Thoracic aorta endothelial cell (primary cell): ENCODE data around the genes PI4KA and RIMBP3B.

DNA sequence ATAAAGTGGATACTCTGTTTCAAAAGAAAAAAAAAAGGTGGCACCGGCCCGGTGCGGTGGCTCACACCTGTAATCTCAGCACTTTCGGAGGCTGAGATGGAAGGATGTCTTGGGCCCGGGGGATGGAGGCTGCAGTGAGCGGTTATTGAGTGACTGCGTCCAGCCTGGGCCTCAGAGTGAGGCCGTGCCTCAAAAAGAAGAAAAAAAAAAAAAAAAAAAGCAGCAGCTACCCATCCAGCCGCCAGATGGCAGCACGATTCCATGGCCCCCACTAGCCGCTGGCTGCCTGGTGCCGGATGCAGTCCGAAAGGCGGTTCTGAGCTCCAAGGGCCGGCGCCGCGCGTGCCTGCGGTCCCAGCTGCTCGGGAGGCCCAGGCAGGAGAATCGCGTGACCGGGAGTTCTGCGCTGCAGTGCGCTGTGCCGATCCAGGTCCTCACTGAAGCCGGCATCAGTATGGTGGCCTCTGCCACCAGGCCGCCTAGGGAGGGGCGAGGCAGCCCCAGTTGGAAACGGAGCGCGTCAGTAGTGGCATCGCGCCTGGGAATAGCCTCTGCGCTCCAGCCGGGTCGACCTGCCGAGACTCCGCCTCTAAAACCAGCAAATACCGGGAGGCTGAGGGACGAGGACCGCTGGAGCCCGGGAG is 19.4 kb downstream of the SCARF2 start:
- CAGE, long polyA plus RNA = no peak

GRCh38 chr22:20436165-20436778 is 1.4 kb downstream of the SCARF2 start:
- CAGE, long polyA plus RNA = no peak

- CAGE, long polyA plus RNA = no peak
Measured at GRCh38 chr22:20522996-20523882, 15.8 kb downstream of the MED15 start.

DNA sequence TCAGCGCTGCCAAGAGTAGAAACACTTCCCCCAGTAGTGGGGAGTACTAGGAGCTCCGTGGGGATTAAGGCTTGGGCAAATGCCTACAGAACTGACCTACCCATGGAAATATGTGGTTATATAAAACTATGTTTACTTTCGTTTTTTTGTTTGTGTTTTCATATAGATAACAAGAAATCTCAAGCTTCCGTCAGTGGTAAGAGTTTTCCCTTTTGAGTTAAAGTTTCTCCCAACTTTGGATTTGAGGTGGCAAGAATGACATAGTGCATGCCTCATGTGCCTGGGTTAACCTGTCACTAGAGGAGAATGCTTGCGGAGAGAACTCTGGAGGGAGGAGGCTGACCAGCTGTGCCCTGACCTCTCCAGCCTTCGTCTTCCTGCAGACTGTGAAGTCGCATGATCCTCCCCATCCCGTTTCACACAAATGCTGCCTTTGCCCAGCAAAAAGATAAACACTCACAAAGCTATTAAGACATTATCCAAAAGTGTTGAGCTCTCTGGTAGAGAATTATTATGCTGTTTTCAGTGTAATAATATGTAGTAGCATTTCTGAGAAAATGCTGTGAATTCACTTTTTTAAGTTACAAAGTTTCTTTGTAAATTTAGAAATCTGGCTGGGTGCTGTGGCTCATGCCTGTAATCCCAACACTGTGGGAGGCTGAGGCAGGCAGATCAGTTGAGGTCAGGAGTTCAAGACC is 45.7 kb downstream of the MED15 start:
- CAGE, long polyA plus RNA = no peak

DNA sequence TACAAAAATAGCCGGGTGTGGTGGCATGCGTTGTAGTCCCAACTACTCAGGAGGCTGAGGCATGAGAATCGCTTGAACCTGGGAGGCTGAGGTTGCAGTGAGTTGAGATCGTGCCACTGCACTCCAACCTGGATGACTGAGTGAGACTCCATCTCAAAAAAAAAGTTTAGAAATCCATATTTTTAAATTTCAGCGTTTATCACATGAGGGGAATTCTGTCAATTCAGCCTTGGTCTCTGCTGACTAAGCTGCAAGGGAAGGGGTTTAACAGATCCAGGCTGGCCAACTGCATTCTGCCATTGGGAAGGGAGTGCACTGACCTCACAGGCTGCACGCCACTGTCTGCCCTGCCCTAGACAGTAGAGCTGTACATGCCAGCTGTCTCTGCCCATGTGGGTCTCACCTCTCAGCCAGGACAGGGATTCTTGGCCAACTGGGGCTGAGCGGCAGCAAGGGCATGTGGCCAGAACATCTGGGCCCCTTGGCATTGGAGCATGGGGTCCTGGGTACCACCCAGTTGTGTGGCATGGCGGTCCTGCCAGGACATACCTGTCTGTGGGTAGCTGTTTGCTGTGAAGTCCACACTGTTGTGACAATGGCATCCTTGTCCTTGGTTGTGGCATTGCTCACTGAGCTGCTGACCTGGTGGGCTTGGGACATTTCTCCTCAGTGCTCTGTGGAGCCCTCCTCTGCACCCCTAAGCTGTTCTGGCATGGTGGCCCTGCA is 46.5 kb downstream of the MED15 start:
- CAGE, long polyA plus RNA = no peak

DNA sequence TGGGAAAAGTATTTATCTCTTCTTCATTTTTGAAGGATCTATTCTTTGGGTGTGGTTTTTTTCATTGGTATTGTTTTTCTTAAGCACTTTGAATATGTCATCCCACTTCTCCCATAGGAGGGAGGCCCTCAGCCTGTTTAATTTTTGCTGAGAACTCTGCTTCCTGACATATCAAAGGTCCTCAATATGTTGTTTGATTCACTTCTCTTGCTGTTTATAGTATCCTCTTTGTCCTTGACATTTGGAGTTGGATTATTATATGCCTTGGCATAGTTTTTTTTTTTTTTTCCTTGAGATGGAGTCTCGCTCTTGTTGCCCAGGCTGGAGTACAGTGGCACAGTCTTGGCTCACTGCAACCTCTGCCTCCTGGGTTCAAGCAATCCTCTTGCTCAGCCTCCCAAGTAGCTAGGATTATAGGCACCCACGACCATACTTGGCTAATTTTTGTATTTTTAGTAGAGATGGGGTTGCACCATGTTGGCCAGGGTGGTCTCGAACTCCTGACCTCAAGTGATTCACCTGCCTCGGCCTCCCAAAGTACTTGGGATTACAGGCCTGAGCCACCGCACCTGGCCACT is 111.3 kb upstream of the SERPIND1 start:
- CAGE, long polyA plus RNA = no peak

GRCh38 chr22:20858195-20858939 is at the start of gene PI4KA:
TSS of gene PI4KA (minus strand) at chr22:20858811.
- CAGE, long polyA plus RNA = no peak

DNA sequence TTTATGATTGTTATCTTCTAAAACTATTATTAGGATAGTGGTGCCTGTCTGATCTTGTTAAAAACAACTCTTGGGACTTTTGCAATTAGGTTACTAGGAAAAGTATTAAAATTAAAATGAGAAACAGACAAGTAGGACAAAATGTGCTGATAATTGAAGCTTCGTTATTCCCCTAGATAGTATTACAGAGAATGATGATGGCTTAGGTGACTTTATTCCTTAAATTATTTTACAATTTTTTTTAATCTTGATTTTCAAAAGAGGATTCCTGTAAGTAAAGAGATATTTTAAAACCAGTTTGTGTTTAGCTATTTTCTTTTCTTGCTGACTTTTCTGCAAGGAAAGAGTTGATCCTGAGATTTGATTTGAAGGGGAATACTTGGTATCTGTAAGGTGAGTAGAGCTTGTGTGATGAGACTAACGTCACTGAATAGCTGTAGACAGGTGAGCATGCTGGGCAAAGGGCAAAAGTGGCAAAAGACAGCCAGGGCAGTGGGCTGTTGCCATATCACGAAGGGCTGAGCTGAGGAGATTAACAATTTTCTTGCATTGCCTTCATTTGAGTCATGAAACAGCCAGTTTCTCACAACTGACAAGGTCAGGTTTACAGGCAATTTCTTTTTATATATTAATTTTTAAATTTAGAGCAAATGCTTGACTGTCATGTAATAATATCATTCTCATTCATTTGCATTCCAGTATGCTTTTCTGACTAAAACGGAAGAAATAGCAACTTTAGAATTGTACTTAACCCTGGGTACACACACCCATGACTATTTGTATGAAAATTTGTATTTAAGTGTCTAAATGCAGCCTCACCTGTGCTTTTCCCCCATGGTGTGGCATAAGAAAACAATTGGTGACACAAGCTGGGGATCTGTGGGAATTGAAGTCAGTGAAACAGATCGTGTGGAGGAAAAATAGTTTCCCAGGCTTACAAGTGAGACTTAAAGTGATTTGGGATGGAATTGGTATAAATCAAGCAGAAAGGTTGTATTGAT is 21.1 kb downstream of the CRKL start:
- CAGE, long polyA plus RNA = no peak

DNA sequence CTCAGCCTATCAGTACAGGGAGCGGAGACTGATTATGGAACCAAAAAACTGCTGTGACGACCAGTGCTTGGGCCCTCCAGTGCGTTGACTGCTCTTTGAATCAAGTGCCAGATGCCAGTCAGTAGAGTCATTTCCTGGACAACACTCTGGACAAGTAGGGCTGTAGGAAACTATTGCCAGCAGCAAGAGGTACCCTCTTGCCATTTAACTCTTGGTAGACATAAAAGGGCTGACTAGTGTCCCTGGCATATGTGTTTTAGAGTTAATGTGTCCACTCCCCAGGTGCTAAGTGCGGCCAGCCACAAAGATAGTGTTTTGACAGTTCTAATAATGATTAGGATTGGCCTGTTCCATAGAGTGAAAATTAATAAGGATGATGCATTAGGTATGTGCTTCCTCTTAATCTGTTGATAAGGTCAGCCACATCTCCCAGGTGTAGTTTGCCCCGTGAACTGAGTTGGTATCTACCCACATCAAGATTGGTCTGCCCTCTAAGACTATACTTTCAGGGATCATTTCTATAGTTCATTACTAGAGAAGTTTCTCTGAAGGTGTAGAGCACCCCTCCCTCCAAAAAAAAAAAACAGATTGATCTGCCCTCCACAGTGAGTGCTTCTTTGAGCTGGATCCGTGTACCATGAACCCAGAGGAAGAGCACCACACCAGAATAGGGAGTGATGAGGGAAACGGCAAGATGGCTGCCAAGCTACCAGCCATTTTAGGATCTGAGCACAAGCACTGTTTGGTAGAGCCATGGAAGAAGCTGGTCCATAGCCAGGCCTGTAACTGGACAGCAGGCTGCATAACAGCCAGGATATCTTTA is 20.7 kb upstream of the AIFM3 start:
- CAGE, long polyA plus RNA = no peak

GRCh38 chr22:20948297-20949035 is 18.6 kb upstream of the AIFM3 start:
- CAGE, long polyA plus RNA = no peak

DNA sequence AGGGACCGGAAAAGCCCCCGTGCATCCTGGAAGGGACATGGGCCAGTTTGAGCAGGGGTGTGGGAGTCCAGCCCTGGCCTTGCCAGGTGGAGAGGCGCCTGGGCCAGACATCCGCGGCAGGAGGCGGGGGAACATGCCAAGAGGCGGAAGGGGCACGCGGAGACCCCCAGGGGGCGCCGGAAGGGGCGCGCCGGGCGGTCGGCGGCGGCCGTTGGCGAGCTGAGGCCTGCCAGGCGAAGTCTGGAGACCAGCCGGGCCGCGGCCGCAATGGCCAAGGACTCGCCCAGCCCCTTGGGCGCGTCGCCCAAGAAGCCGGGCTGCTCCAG is at the start of gene RIMBP3B:
Gene RIMBP3B (plus strand): TSS at position 160 of the 326 bp plus-strand sequence.
- CAGE, long polyA plus RNA = no peak

DNA sequence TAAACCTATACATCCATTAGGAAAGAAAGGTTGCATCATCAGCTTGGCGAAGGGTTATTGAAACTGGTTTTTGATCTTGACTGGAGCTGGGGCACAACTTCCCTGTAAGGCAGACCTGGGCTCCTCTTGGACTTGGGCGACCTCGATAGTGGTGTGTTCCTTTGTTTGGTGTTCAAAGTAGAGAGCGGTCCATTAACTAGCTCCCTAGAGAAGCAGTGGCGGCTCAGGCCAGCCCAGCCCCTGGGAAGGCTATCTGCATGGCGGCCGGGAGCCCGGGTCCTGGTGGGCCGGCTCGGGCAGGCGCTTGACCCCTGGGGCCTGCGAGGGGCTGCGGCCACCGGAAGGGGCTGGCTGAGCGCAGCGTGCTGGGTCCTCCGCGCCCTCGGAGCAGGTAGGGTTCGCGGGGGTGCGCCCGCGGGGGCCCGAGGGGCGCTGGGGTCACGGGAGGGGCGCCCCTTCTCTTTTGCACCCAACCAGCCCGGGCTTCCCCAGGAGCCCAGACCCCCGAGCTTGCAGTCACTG is 763 bp upstream of the HIC2 start:
- CAGE, long polyA plus RNA = no peak

DNA sequence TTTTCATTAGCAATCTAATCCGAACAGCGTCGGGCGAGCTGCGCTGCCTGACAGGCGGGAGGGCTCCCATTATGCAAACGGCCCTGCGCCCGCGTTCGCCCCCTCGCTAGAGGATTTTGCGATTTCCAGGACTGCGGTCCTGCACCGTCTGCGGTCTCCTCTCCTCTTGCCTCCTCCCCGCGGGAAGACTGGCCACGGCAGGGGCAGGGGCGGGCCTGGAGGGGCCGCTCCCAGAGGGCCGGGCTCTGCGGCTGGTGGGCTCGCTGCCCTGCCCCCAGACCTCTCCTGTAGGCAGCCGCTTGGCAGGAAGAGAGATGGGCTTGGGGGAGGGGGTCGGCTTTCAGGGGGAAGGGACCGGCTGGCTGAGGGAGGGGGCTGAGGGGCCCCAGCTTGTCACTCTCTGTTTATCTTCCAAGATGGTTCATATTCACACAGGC is 738 bp downstream of the HIC2 start:
- CAGE, long polyA plus RNA = no peak

DNA sequence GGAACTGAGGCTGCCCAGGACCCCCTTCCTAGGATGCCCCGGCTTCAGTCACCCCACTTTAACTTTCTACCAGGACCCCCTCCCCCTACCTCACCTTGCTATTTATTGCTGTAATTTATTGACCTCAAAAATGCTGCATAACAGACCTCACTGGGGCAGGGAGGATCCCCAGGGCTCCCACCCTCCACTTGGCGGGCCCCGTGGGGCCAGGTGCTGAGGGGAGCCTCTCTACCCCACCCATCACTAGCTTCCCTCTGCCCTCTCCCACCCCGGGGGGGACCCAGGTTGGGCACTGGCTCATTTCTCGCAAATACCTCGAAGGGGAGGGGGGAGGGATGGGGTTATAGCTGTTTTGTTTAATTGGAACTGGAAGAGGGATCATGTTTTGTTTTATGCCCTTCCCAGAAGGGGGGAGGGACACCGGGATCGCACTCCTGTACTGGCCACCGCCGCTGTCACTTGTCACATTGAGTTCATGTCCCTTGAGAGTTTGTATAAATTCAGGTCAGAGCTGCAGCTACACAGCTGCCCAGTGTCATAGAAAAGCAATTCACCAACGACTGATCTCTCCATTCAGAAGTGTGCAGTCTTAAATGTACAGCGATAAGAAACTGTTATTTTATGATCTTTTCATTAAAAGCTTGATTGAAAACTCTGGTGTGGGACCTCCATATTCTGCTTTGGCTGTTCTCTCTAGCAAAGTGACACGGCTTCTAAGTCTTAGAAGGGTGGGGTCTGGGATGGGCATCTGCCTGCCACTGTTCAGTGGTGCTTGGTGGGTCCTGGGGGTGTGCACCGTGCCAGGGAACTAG is 16.2 kb upstream of the TMEM191C start:
- CAGE, long polyA plus RNA = no peak

DNA sequence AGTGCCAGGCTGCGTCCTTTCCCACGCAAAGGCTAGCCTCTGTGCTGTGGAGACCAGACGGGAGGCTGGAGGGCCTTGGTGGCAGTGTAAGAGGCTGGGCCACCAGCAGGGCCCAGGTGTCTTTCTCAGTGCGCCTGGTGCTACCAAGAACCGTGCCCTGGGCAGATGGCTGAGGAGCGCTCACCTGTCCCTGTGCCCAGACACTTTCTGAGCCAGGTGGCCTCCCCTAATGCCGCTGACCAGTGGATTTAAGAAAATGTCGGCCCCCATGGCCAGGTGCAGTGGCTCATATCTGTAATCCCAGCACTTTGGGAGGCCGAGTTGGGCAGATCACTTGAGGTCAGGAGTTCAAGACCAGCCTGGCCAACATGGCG is 11.4 kb upstream of the TMEM191C start:
- CAGE, long polyA plus RNA = no peak

GRCh38 chr22:21467438-21467745 is 205 bp downstream of the TMEM191C start:
- CAGE, long polyA plus RNA = no peak

DNA sequence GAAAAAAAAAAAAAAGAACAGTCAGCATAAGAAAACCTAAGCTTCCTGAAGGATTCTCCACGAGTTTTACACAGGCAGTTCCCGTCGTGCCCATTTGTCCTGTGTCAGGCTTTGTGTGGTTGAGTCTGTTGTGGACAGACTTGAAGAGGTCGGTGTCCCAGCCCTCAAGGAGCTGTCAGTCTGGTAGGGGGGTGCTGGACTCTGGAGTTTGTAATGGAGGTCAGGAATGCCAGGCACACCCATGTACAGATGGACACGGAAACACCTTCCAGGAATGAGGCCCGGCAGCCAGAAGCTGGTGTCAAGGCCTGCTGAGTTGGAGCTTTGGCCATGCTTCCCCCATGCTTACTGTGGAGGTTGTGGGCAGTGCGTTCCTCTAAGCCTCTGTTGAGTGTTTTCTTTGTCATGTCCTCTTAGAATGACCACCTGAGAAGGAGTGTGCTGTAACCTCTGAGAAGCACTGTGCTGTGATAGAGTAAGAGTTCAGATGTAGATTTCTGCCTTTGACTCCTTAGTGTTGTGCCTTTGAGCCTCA is 10.9 kb downstream of the UBE2L3 start:
- CAGE, long polyA plus RNA = no peak

DNA sequence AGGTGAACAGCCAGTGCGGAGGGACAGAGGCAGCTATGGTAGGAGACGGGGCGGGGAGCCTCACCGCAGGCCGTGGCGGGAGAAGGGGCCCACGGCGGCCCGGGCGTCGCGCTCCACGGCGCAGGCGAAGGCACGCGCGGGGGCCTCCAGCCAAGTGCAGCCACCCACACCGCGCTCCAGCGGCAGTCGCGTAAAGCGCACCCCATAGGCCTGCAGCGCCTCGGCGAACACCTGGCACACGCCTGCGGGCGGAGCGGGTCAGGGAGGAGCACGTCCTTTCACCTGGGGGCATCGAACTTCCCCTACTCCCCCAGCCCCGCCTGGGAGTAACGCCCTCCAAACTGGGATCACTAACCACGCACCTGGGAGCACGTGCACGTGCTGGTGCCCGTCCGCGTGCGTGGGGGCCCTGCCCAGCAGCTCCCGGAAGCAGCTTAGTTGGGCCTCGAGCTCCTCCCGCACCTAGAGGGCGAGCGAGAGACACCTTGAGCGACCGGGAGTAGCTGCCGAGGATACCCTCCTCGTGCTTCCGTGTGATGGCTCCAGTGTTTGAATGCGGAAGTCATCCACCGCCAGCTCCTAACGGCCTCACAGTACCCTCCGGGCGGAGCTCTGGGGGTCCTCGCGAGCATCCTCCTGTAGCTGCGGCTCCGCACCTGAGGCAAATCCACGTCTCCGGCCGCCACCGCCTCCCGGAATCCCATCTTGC is 722 bp downstream of the YDJC start:
- CAGE, long polyA plus RNA = no peak

DNA sequence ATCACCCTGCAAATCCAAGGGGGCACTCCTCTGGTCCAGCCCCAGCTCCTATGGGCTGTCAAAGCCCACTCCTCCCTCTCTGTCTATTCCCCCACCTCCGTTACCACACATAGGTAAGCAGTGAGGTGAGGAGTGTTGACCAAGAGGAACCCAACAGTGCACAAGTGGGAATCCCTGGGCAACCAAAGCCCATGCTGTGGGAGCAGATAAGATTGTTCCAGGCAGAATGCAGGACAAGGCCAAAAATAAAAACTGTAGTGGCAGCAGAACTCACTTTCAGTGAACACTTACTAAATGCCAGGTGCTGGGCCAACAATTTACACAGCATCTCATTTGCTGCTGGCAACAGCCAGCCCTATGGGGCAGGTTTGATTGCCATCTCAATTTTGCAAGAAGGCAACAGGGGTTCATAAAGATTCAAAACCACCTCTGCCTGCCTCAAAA is 8.8 kb downstream of the SDF2L1 start:
- CAGE, long polyA plus RNA = no peak

DNA sequence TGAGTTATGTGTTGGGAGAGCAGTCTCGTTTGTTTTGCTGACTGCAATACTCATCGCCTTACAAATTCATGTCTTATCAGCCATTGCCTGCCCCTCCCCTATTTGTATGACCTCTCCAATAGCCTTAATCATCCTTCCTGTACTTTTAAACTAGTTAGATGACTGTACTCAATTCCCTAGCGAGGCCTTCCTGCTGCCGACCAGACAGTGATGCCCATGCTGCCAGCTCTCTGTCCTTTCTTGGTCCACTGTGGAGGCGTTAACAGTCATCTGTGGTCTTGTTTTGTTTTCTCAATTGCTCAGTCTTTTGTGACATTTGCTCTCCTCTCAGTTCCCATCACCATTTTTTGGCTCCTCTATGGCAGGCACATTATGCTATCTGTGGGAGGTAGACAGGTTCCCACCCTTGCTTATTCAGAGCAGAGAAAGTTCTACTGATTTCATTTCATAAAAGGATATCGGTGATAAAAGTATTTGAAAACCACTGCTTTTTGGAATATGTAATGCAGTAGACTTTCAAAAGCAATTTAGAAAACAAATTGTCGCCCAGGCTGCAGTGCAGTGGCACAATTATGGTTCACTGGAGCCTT is 20.4 kb upstream of the YPEL1 start:
- CAGE, long polyA plus RNA = no peak